ENCODE measurements around the gene LY75.

- PRO-cap, 2 experiments, result no peak in any of the 2 experiments
Observed at GRCh38 chr2:158459189-158460126, 2.7 kb downstream of the PKP4 start.

DNA sequence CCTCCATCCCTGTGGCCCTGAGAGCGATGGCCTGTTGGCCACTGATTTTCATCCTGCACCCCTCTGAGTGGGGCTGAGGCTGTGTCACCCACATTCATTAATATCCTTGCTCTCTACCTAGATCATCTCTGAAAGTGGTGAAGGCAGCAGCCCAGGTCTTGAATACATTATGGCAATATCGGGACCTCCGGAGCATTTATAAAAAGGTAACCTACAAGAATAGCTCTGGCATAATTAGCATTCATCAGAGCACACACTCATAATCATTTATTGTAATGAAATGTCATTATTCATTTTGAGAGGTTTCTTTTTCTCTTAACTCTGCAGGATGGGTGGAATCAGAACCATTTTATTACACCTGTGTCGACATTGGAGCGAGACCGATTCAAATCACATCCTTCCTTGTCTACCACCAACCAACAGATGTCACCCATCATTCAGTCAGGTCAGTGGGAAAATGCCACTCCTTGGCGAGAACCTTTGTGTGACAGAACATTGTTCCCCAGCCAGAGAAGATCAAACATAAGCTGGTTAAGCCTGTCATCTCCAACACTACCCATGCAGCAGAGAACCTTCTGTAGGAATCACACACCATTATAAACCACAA is 121.5 kb upstream of the DAPL1 start:
- PRO-cap, 2 experiments, result peak in 1 of 2 experiments; most common minus-strand start position 518 of the sequence (in 1)

DNA sequence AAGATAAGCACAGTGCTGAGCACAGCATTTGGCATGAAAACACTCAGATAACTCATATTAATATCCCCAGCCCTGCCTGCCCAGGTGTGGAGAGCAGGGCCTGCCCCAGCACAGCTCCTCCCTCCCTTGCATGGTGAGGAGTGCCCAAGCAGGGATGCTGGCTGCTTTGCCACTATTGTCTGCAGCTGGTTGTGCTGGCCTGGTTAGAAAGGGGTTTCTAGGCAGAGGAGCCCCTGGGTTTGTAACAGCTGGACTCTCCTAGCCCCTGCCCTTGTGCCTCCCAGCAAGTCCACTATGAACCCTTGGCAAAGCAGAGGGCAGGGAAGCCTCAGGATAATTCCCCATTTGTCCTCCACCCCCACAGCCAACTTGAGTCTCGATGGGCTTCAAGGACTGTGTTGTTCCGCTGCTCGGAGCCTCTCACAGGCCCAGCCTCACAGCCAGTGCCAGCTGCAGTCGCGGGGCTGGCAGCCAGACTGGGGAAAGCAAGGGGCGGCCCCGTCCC is 72.1 kb upstream of the DAPL1 start:
- PRO-cap, 2 experiments, result no peak in any of the 2 experiments

DNA sequence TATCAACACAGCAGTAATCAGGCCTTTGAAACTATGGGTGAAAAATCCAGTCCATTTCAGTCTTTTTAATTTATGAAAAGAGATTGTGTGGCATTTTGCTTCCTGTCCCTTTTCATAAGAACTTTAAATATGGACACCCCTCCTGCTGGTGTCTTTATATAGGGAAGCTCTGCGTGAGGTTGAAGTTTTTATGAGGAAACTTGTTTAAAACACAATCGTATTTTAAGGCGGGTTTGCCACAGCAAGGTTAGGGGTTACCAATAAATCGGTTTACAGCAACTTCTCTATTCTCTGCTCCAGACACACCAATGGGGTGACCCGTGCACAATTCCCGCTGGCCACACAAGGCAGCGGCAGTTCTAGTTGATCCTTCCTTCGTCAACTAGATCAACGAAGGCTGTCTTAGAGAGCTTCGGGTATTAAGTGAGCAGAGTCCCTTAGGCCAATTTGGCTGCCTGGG is 1.2 kb upstream of the TANC1 start:
- PRO-cap, 2 experiments, result no peak in any of the 2 experiments

- PRO-cap, 2 experiments, result no peak in any of the 2 experiments
Observed at GRCh38 chr2:159091380-159091760, 122.9 kb downstream of the TANC1 start.

DNA sequence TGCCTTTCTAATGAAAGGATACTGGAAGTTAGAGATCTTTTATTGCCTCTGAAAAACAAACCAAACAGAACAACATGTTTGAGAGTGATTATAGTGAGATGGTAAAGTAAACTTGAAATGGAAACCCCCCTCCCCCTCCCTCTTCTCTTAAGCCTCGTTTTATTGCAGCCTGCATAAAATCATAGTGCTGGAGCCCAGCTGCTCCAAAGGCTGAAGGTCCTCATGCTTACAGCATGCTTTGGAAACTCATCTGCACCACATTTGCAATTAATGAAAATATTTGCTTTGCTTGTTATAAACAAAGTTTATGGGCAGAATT is 125.1 kb downstream of the TANC1 start:
- PRO-cap, 2 experiments, result no peak in any of the 2 experiments

- PRO-cap, 2 experiments, result peak in 1 of 2 experiments; most common minus-strand start chr2:159137576 (in 1)
Observed at GRCh38 chr2:159137359-159137803, 149.1 kb downstream of the WDSUB1 start.

DNA sequence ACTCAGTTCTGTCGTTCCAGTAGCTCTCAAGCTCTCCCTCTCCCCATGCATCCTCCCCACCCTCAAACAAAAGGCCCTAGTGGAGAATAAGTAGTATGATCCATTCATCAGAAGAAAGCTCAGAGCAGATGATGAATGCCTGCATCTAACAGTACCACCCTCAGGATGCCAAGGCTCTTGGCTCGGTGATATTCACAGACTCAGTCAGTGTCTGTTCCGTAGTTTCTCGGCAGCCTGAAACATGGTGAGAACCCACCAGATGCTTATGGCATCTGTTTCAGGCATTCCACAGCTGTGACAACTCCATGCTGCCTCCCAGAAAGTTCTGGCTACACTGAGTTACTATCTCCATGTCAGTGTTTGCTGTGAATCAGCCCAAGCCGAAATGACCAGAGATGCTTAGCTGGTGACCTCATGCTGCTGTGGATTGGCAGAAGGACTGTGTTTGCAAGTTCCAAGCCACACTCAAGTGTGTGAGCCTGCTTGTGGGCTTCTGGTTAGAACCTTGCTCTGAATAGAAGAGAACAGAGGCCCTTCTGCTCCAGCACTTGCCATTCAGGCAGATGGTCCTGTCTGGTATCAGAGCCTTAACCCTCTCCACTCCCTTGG is 83.9 kb downstream of the WDSUB1 start:
- PRO-cap, 2 experiments, result peak in 1 of 2 experiments; most common plus-strand start position 513 of the sequence (in 1); most common minus-strand start position 267 of the sequence (in 1)

DNA sequence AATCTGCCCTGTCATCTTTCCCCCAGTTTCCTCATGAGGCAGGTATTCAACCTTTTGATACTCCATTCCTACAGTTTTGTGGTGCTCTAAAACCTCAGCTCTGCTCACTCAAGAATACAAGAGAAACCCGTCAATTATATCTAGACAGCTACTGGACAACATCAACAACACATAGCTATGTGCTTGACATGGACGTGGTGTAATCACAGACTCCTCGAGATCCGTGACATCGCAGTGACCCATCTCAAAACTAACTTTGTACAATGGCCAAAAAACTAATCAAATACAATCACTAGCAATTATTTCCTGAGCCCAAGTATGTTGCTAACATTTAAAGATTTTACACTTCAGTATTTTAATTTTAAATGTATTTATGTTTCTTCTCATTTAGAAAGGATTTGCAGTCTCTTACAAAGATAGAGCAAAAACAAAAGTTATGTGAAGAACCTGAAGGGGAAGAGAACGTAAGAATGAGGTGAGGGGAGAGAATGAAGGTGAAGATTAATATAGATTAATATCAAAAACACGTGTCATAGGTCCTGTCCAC is 23.5 kb downstream of the WDSUB1 start:
- PRO-cap, 2 experiments, result no peak in any of the 2 experiments

GRCh38 chr2:159371536-159372015 is 85.1 kb upstream of the WDSUB1 start:
- PRO-cap, 2 experiments, result no peak in any of the 2 experiments

- PRO-cap, 2 experiments, result no peak in any of the 2 experiments
Observed at GRCh38 chr2:159412268-159412710, 125.8 kb upstream of the WDSUB1 start.

- PRO-cap, 2 experiments, result no peak in any of the 2 experiments
Observed at GRCh38 chr2:159515538-159515856, 100.9 kb downstream of the BAZ2B start.

DNA sequence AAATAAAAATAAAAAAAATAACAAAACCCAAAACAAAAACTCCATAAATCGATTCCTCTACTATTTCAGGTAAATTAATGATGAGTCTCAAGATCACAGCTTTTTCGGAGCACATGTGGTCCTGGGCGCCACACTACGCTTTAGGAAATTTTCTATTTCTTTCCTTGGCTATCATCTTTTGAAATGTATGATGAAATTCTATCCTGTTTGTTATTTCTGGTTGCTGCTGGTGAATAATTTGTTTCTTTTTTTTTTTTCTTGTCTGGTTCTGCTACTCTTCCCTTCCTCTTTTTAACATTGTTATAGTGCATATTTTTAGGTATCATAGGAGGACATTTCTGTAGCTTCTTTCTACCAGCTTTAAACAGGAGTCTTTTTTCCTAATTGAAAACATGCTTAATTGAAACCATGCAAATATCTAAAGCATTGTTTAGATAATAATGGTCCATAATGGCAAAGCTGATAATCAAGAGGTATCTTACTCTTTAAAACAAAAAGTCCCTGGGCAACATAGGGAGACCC is 19.1 kb upstream of the BAZ2B start:
- PRO-cap, 2 experiments, result no peak in any of the 2 experiments

- PRO-cap, 2 experiments, result peak in 1 of 2 experiments; most common minus-strand start chr2:159904685 (in 1)
Observed at GRCh38 chr2:159904633-159905362, at the start of gene LY75. LY75 (minus strand) TSS chr2:159904756.

- PRO-cap, 2 experiments, result no peak in any of the 2 experiments
Observed at GRCh38 chr2:160063107-160063417, 647 bp upstream of the PLA2R1 start.

- PRO-cap, 2 experiments, result no peak in any of the 2 experiments
Observed at GRCh38 chr2:160214600-160215082, 14.6 kb upstream of the ITGB6 start.

GRCh38 chr2:160223877-160224526 is 23.9 kb upstream of the ITGB6 start:
- PRO-cap, 2 experiments, result no peak in any of the 2 experiments

DNA sequence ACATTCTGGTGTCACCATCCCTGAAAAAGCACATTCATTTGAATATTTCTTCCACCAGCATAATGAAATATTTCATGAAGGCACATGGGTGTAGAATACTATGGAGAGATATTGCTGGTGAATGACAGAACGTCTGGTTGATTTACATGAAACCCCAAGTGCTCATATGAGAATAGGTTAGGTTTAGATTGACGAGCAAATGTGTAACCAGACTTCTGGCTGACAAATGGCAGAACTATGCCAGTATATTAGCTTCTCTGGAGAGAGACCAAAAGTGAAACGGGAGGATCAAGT is 53.6 kb upstream of the ITGB6 start:
- PRO-cap, 2 experiments, result no peak in any of the 2 experiments

DNA sequence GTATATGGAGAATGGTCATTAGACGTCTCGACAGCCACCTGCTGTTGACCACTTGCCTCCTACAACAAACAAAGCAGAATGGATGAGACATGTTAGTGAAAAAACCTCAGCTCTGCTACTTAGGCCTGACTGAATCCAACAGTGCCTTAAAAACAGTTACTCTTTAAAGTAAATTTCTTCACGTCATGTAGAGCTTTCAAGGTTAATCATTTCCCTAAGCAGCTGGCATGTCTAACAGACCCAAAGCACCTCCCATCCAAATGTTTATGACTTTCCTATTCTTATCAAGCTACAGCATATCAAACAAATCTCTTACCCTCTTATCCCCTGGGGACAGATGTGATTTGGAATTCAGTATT is 75.6 kb upstream of the ITGB6 start:
- PRO-cap, 2 experiments, result no peak in any of the 2 experiments

- PRO-cap, 2 experiments, result no peak in any of the 2 experiments
Observed at GRCh38 chr2:160355489-160355942, 138.1 kb downstream of the RBMS1 start.

Data from heart right ventricle (tissue), 2 donors.